Karpas-422 (cell line): ENCODE measurements around a stretch of chr1.

GRCh38 chr1:227317444-227317664, 938 bp downstream of the CDC42BPA start:
- PRO-cap: no peak
- RAMPAGE, long total RNA: no peak

DNA sequence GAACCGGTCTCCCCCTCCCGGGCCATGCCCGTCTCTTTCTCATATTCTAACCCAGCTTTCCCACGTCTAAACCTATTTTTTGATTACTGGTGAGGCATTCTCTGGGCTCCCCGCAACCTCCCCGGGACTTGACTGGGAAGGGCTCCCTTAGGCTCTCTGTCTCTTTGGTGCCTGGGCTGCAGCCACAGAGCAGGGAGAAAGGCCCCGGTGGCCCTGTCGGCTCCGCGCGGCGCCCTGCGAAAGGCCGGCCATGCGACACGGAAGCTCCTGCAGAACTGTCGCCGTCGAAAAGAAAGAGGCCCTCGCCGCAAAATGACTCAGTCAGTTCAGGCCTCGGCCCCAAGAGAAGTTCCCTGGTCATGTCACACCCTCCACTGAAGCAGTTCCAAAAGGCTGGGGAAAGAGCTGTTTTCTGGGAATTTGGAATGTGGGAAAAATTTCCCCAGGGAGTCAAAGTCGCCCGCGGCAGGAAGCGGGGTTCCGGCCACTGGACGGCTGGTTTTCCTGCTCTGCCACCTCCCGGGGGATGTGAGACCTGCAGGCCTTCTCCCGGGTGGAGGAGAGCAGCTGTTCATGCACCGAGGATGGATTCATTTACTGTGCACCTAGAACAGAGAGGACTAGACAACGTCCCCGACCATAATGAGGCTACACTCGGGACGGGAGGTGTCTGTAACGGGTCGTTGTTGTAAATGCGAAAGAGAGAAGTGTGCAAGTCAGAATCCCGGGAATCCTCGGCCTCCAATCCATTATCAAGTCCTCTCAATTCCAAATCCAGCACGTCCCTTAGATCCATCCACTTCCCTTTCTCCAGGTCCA, 115.8 kb upstream of the ZNF678 start:
- PRO-cap: no peak
- RAMPAGE, long total RNA: no peak

- PRO-cap: no peak
- RAMPAGE, long total RNA: no peak
These were observed 2.8 kb upstream of the ZNF678 start for GRCh38 chr1:227560476-227561085.

DNA sequence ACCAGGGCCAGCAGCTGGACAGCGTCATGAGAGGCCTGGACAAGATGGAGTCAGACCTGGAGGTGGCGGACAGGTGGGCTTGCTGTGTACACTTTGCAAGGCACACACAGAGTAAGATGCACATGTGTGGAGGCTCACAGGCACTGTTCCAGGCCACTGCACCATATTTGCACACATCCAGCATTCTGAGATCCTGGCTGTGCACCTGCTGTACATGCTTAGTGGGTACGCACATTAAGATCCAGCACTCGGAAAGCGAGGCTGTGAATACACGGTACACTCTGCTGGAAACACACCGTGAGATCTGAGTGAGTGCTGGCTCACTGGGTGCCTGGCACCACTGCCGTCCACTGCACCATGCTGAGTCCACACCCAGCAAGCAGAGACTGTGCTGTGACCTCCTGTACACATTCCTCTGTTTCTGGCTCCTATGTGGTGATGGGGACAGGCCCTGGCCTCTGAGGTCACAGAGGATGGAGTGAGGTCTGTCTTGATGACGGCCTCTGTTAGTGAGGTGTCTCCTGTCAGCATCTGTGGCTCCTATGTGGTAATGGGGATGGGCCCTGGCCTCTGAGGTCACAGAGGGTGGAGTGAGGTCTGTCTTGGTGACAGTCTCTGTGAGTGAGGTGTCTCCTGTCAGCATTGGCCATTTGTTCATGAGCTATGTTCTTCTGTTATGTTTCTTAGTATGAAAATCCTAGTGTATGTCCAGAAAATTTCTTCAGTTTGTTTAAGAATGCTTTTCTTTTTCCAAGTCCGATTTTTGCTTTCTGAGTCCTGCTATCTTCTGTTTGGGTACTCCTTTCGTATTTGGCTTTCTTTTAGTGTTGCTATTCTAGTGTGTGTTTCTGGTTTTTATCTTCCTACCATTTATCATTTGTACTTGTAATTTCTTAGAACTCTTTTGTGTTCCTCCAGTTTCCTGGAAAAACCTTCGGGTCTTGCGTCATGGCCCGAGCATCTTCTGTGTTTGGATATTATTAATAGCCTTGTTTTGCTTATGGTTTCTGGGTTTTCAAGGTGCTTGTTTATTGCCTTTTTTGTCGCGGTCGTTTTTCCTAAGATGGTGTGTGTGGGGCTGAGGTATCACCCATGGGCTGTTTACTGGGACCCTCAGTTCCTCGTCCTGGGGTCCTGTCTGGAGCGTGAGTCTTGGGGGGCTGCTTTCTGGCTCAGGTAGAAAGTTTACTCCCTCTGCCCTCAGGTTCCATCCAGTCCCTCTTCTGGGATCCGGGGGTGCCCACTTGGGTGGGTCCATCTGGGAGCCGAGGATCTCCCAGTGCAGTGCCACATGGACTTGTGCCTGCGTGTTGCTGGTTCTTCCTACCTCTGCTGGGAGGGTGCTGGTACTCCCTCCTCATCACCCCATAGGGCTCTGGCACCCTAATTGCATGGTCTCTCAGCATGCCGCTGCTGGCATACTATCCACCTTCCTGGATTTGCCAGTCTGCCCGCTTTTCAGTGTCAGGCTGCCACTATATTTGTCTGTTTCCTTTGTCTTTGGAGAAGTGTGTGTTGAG, 13.5 kb downstream of the SNAP47 start:
- PRO-cap: no peak
- RAMPAGE, long total RNA: no peak

GRCh38 chr1:227775117-227775588, 39.9 kb downstream of the SNAP47 start:
- PRO-cap: no peak
- RAMPAGE, long total RNA: no peak

DNA sequence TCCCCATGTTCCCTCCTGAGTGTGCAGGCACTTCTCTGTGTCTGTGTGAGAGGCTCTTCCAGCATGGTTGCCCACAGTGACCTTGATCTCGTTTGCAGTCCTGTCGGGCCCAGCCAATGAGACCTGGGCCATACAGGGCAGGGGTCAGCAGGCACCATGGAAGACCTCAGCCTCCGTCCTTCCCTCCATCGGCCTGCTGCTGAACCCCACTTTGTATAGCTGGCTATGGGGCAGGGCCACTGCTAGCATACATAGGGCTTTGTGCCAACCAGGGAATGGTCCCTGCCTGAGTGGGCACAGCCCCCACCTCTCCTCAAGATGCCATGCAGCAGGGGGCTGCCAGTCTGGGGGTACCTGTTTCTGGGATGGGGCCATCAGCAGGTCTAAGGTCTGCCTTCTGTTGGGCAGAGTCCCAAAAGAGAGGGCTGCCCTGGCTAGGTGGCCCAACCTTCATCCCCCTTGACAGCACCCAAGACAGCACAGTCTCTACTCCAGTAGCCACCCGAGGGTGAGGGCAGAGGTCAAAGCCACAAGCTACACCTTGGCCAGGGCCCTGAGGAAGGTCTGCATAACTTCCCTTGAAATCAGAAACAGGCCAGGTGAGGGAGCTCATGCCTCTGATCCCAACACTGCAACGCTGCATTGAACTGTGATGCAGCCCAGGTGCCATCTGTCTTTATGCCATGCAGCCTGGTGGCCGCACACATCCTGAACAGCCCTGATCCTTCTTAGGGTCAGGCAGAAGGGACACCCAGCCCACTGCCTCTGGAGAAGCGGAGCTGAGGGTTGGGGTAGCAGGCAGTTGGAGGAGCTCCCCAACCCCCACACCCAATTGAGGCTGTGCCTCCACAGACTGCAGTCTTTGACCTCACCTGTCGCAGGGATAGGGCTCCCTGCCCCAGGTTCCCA, 3.5 kb downstream of the C1orf35 start:
- PRO-cap: no peak
- RAMPAGE, long total RNA: no peak

GRCh38 chr1:228108203-228108648, 873 bp downstream of the MRPL55 start:
- PRO-cap: no peak
- RAMPAGE, long total RNA: no peak

DNA sequence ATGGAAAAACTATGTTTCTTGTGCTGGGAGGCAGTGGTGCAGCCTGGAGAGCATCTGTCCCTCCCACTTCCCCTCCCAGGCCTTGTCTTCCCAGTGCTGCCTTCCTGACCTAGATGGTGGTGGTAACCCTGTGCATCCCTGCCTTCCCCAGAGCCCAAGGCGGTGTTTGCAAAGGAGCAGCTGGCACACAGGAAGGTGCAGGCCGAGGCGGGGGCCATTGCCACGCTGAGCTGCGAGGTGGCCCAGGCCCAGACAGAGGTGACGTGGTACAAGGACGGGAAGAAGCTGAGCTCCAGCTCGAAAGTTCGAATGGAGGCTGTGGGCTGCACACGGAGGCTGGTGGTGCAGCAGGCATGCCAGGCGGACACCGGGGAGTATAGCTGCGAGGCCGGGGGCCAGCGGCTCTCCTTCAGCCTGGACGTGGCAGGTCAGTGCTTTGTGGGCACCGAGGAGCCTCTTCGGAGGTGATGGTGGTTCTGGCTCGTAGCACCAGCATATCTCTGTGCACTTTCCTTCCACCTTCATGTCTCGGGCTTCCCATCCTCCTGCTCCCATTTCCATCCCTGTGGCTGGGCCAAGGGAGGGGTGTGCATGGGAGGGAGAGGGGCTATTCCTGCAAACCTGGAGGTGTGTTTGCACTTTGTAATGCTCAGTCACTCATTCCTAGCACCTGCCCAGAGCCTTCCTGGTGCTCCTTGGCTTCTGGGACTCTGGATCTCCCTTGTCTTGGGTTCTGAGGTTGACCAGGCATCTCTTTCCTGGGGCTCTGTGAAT, 42.2 kb downstream of the OBSCN start:
- PRO-cap: no peak
- RAMPAGE, long total RNA: no peak

DNA sequence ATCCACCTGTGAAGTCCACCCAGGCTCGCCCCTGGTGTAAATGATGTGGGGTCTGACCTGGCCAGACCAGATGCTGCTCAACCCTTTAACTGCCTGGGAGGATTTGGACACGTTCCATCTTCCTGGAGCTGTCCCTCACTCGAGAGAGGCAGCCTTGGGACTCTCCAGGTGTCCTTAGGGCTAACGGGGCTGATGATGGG, 3.7 kb upstream of the H3-4 start:
- PRO-cap: no peak
- RAMPAGE, long total RNA: no peak

GRCh38 chr1:228722200-228722805, 13.0 kb upstream of the RHOU start:
- PRO-cap: no peak
- RAMPAGE, long total RNA: no peak

DNA sequence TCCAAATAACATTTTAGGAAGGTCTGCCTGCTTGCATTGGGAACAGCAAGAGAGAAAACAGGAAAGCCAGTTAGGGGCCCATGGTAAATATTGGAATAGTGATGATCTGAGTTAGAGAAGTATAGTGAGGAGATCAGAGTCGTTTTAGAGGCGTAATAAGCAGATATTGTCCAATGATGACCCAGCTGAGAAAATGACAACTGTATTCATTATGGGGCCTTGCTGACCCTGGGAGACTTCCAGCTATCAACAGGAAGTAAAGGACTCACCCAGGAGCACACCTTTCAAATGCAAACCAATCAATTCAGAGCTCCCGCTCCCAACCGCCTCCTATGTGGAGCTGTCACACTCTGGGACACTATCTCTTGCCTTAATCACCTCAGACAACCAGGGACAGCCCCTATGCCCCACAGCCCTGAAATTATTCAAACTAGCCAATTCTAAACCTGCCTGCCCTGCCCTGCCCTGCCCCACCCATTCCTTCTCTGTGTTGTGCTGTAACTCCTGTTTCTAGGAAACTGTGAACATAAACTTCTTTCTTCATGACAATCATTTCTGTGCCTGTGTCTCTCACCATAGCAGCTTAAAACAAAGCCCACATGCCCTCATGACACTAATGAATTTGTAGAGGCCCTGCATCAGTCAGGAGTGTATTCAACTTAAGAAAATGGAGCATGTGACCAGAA, 74.2 kb downstream of the RHOU start:
- PRO-cap: no peak
- RAMPAGE, long total RNA: no peak

DNA sequence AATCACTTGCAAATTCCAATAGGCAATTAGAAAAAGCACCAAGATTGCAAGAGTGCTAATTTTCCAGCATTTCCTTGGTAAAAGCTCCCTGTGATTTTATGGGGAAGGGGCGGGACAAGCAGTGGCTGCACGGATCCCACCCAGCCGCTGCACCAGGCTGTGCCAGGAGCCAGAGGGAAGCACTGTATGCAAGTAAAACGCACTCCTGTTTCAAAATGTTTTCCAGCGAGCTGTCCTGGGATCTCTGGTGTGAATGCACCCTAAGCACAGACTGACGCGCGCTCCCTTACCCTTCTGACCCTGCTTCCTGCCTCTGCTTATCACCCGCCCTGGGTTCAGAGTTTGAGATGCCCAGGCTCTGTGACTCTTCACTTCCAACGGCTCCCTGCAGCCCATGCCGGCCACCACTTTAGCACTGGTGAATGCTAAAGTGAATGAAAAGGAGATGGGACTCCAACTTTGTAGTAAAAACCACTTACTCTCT, 131.2 kb downstream of the RHOU start:
- PRO-cap: no peak
- RAMPAGE, long total RNA: no peak

- PRO-cap: no peak
- RAMPAGE, long total RNA: no peak
These were observed 199.9 kb downstream of the RHOU start for GRCh38 chr1:228935191-228935533.

- PRO-cap: no peak
- RAMPAGE, long total RNA: no peak
These were observed 203.1 kb downstream of the RHOU start for GRCh38 chr1:228937985-228939116.

- PRO-cap: no peak
- RAMPAGE, long total RNA: no peak
These were observed 255.2 kb upstream of the RAB4A start for GRCh38 chr1:229015645-229016138.

DNA sequence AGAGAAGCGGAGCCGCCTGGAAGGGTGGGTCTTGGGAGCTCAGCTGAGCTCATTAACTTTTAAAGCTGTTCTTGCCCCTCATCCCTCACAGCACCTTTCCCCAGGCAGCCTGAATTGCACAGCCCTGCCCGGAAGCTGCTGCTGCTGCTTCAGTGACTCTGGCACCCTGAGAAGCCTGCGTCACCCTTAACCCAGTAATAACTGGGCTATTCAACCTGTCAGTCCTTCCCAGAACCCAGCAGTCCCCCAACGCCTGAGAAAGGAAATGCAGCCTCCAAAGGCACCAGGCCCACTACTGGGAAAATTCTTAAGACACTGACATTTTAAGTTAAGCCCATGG, 162.0 kb upstream of the RAB4A start:
- PRO-cap: no peak
- RAMPAGE, long total RNA: no peak

DNA sequence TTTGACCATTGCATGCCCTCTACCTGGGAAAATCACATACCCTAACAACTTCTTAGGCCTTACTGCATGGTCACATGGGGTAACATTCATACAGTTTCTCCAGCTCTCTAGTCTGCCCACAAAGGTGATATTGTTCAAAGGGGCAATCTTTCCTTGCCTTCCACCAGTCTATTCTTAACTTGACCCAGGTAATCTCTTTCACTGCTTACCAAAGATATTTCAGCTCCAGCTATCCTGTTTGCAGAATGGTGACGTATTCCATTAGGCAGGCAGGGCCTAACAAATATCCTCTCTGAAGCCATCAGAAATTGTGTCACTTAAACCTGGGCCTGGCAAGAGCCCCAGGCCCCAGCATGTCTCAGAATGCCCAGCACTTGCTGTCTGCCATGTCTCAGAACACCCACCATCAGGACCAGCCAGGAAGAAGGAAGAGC, 157.8 kb upstream of the RAB4A start:
- PRO-cap: no peak
- RAMPAGE, long total RNA: no peak

- PRO-cap: no peak
- RAMPAGE, long total RNA: no peak
These were observed 106.5 kb upstream of the RAB4A start for GRCh38 chr1:229164345-229164776.

GRCh38 chr1:229199718-229200466, 71.0 kb upstream of the RAB4A start:
- PRO-cap: no peak
- RAMPAGE, long total RNA: no peak

GRCh38 chr1:229230242-229231027, 40.5 kb upstream of the RAB4A start:
- PRO-cap: no peak
- RAMPAGE, long total RNA: no peak